Neural progenitor cell (in vitro differentiated cells): ENCODE measurements around a stretch of chr6.

- RAMPAGE, long total RNA, result no peak
These were observed 237.7 kb downstream of the UTRN start for GRCh38 chr6:144522700-144523429.

DNA sequence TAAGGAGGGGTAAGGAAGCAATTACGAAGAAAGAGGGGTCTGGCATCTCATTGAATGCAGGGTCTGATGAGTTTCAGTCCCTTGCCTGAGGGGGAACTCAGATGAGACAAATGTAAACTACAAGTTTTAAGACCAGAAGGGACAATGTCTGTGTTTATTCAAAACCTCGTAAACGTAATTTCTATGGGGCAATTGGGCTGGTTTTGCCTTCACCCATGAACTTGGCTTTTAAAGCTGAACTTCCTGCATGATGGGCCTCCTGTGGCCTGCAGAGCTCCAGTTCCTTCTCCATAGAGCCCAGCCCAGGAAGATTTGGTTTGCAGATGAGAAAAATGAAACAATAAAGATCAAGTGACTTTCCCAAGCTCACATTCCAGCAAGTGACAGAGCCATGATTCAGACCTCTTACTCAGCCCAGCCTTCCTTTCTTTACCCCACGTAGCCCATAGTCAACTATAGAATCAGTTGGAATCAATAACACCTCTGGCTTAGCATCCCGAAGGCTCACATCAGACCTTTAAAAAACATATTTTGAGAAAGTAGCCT lies 612.3 kb downstream of the UTRN start:
- RAMPAGE, long total RNA, result no peak

- RAMPAGE, long total RNA, result no peak
These were observed 636.3 kb downstream of the UTRN start for GRCh38 chr6:144921398-144921830.

GRCh38 chr6:145684751-145685324 lies 50.5 kb downstream of the EPM2A start:
- RAMPAGE, long total RNA, result no peak

GRCh38 chr6:145734441-145735084 lies 757 bp downstream of the EPM2A start:
- RAMPAGE, long total RNA, result no peak

GRCh38 chr6:145736749-145737111 lies 1.4 kb upstream of the EPM2A start:
- RAMPAGE, long total RNA, result no peak

- RAMPAGE, long total RNA, result no peak
These were observed 253.4 kb upstream of the RAB32 start for GRCh38 chr6:146290157-146290635.

DNA sequence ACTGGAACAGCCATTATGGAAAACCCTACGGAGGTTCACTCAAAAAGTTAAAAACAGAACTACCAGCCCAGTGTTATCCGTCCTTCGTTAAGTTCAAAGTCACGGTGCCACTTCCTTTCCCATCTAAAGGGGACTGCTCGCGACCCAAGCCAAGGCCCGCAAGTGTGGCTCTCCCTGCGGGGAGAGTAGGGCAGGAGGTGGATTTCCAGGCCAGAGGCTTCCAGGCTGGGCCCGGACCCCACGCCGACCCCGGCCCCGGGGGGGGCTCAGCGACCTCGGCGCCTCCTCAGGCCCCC lies 571 bp upstream of the RAB32 start:
- RAMPAGE, long total RNA, result no peak

GRCh38 chr6:147251471-147252202 lies 47.4 kb downstream of the STXBP5 start:
- RAMPAGE, long total RNA, result no peak

- RAMPAGE, long total RNA, result no peak
These were observed 92.5 kb downstream of the STXBP5 start for GRCh38 chr6:147296641-147297245.

GRCh38 chr6:147366141-147366901 lies 142.2 kb upstream of the SAMD5 start:
- RAMPAGE, long total RNA, result no peak

DNA sequence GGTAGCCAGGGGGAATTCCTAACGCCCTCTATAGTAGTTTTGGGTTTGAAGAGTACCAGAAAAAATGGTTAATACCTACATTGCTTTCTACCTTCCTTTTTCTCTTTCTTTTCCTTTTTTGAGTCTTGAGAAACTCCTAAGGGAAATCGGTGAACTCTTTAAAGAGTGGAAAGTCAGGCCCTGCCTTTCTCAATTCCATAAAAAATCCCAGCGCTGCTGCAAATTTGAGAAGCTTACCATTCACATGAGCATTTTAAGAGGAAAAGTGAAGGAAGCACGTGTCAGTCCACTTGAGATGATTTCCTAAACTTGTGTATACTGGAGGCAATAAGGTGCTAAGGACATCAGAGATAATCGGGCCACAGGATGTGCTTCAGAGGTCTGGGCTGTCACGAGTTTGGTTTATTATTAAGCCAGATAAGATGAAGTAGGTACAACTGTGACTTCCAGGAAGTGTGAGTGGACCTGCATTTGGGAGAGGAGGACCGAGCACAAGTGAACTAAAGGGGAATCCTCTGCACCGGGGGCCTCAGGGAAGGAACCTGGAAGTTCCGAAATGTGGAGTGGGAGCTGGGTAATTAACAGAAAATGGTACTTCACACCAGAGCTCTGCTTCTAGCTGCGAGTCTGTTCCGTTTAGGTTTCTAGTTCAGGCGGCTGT lies 1.3 kb downstream of the SAMD5 start:
- RAMPAGE, long total RNA, result no peak

- RAMPAGE, long total RNA, result no peak
These were observed 111.4 kb downstream of the SAMD5 start for GRCh38 chr6:147619874-147620234.

- RAMPAGE, long total RNA, result no peak
These were observed 150.9 kb upstream of the SASH1 start for GRCh38 chr6:148191635-148192229.

DNA sequence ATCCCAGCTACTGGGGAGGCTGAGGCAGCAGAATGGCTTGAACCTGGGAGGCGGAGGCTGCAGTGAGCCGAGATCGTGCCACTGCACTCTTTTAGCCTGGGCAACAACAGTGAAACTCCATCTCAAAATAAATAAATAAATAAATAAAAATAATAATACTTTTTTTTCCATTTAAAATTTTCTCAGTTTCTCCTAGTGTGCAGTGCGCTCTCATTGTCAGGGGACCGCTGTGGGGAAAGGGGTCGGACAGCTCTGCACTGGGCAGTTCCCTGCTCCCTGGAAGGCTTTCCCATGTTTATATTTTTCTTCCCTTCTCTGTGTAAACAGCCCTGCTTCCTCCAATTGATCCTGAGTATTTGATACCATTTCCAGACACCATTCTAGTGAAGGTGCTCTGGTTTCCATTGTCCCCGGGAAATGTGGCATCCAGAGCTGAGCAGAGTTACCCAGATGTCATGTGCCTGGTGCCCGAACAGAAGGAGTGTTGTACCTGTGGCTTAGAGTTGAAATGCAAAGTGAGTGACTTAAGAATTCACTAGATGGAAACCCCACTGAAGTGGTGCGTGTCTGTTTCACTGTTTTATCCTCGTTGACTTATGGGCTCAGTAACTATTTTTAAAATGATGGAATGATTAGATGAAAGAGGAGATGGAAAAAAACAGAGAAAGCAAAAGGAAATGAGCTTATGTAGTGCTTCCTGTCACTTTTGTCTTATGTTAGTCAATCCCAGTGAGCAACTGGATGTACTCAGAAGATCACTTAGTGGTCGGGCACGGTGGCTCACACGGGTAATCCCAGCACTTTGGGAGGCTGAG lies 83.7 kb downstream of the SASH1 start:
- RAMPAGE, long total RNA, result no peak

- RAMPAGE, long total RNA, result no peak
These were observed 175.9 kb downstream of the SASH1 start for GRCh38 chr6:148518320-148519061.

DNA sequence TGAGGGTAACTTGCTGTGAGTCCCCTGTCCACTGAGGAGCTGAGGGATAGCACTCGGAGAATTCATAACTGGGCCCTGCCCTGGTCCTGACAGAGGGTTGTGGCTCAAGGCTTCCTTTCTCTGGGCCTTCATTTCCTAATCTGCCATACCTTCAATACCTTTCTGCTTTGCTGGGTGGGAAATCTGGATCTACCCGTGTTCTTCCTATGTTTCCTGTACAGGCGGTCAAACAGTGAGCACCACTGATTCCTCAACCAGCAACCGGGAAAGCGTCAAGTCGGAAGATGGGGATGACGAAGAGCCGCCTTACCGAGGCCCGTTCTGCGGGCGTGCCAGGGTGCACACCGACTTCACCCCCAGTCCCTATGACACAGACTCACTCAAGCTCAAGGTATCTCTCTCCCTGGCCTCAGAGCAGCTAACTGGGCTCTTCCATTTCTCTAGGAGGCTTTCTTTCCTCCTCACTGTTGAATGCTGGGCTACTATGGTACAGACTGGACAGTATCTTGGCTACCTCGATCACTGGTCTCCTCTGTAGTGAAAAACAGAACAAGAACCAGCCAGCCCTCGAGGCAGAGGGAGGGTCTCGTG lies 190.0 kb downstream of the SASH1 start:
- RAMPAGE, long total RNA, result no peak

GRCh38 chr6:148758325-148759075 lies 11.7 kb downstream of the UST start:
- RAMPAGE, long total RNA, result no peak

- RAMPAGE, long total RNA, result no peak
These were observed 52.9 kb downstream of the UST start for GRCh38 chr6:148799694-148800107.

- RAMPAGE, long total RNA, result no peak
These were observed 257.8 kb upstream of the TAB2 start for GRCh38 chr6:149059788-149060114.